BE2C (cell line): ENCODE results near the genes UBE2Z, SNF8 and DLX3.

GRCh38 chr17:48732768-48733632, 4.5 kb upstream of the HOXB13 start:
- RRBS: 7% methylated on average over 3 of the region's 50 CpGs

DNA sequence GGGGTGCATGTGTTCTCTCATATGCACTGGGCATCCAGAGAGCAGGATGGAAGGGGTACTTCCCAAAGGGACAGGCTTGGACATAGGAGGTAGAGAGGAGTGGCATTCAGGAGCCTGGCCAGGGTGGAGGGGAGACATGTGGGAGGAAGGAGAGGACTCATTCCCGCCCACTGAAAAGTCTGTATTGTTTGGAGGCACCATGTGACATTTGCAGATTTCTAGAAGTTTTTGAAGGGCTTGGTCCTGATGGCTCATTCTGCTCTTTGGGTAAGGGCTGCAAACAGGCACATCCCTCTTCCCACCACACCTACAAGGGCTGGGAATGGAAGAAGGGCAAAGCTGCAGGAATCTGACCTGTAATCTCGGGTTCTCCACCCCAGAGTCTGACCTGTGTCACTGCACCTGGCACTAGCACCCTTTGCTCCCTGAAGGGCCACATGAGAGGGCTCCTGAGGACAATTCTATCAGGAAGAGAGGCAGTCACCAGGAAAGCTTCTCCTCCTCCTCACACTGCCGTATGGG, 26.6 kb downstream of the TTLL6 start:
- RRBS: no CpG with 5 or more reads among the region's 3 CpGs

- RRBS: no CpG with 5 or more reads among the region's 3 CpGs
These were observed 12.9 kb downstream of the TTLL6 start for GRCh38 chr17:48804081-48804570.

DNA sequence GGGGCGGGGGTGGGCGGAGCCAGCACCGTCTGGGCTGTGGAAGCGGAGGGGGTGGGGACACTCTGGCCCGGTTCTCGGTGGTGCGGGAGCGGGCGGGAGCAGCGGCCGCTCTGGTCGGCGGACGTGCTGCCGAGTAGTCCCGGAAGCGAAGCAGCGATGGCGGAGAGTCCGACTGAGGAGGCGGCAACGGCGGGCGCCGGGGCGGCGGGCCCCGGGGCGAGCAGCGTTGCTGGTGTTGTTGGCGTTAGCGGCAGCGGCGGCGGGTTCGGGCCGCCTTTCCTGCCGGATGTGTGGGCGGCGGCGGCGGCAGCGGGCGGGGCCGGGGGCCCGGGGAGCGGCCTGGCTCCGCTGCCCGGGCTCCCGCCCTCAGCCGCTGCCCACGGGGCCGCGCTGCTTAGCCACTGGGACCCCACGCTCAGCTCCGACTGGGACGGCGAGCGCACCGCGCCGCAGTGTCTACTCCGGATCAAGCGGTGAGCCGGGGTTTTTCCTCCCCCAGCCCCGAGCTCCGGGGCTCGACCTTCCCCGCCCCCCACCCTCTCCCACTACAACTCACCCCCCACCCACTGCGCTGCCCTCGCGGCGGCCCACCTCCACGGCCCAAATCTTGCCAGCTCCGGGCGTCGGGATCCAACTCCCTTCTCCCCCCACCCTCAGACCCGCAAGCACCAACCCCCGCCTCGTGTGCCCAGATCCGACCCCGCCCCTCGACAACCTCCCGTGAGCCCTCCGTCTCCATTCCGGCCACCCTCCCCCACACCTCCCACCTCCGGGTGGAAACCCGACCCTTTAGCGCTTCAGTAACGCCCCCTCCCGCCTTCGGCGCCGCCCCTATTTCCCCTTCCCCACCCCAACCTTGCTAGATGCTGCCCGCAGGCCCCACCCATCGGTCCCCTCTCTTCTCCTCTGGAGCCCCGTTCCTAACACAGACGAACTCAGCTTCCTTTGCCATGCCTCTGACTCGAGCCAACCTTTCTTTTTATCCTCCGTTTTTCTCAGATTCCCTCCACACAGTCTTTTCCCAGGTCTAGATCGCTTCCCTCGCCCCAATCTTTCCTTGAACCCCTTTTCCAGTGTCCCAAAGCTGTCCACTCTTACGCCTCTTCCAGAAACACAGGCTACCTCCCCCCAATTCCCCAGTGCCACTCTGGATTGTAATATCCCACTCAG, at the start of gene UBE2Z:
Gene UBE2Z (plus strand): TSS at position 60 of the 1,170 bp plus-strand sequence.
- RRBS: under 1% methylated on average over 56 of the region's 103 CpGs

DNA sequence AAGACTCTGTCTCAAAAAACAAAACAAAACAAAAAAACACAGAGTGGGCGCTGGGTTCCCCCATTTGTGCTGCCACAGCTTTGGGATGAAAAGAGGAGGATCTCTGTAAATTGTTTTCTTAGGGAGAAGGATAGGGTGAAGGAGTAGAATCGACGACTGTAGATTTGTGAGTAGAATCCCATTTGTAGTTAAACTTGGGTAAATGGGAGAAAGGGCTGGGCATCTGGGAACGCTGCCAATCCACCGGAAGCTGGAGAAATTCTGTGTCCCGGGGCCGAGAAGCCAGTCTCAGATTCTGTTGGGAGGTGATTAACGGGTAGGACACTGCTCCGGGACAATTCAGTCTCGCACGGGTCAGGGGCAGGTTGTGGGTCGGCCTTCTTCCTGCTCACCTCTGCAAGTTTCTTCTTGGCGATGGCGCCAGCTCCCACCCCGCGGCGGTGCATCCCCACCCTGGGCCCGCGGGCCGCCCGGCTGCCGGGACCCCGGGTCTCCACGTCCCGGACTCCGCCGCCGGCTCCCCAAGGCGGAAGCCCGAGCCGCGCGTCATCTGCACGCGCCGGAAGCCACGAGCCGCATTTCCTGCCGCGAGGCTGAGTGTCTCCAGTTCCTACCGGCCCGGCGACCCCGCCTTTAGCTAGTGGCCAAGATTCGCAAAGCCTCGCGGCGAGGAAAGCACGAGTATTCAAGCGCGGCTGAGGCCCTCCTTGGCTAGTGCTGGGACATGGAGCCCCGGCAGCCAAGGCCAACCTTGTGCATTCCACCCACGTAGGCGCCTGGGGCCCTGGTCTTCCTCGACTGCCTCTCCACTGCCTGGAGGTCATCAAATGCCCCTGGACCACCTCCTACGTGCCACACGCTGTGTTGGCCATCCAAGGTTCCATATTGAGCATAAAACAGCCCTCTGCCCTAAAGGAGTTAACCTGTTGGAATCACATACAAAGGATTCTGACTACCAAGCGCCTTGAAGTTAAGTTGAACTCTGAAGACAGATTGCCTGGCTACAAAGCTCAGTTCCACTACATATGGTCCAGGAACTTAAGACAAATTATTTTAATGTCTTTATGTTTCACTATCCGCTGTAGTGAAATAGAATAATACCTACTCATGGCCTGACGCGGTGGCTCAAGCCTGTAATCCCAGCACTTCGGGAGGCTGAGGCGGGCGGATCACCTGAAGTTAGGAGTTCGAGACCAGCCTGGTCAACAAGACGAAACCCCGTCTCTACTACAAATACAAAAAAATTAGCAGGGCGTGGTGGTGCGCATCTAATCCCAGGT, at the start of gene SNF8:
Gene SNF8 (minus strand): TSS at position 554 of the 1,280 bp plus-strand sequence.
- RRBS: 1% methylated on average over 18 of the region's 69 CpGs

GRCh38 chr17:48966842-48967142, 1.6 kb downstream of the GIP start:
- RRBS: no CpG with 5 or more reads among the region's 4 CpGs

GRCh38 chr17:48995934-48996835, 1.0 kb upstream of the IGF2BP1 start:
- RRBS: 6% methylated on average over 29 of the region's 81 CpGs

DNA sequence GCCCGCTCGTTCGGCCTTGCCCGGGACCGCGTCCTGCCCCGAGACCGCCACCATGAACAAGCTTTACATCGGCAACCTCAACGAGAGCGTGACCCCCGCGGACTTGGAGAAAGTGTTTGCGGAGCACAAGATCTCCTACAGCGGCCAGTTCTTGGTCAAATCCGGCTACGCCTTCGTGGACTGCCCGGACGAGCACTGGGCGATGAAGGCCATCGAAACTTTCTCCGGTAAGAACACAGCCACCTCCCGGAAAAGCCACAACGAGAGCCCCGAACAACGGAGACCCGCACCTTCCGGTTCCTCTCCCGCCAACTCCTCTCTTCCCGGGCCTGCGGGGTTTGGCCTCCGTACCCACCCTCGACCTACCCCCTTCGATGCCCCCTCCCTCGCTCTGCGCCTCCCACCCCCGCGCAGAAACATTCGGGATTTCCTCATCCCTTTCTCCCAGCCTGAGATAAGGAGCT, 541 bp downstream of the IGF2BP1 start:
- RRBS: 6% methylated on average over 10 of the region's 40 CpGs

DNA sequence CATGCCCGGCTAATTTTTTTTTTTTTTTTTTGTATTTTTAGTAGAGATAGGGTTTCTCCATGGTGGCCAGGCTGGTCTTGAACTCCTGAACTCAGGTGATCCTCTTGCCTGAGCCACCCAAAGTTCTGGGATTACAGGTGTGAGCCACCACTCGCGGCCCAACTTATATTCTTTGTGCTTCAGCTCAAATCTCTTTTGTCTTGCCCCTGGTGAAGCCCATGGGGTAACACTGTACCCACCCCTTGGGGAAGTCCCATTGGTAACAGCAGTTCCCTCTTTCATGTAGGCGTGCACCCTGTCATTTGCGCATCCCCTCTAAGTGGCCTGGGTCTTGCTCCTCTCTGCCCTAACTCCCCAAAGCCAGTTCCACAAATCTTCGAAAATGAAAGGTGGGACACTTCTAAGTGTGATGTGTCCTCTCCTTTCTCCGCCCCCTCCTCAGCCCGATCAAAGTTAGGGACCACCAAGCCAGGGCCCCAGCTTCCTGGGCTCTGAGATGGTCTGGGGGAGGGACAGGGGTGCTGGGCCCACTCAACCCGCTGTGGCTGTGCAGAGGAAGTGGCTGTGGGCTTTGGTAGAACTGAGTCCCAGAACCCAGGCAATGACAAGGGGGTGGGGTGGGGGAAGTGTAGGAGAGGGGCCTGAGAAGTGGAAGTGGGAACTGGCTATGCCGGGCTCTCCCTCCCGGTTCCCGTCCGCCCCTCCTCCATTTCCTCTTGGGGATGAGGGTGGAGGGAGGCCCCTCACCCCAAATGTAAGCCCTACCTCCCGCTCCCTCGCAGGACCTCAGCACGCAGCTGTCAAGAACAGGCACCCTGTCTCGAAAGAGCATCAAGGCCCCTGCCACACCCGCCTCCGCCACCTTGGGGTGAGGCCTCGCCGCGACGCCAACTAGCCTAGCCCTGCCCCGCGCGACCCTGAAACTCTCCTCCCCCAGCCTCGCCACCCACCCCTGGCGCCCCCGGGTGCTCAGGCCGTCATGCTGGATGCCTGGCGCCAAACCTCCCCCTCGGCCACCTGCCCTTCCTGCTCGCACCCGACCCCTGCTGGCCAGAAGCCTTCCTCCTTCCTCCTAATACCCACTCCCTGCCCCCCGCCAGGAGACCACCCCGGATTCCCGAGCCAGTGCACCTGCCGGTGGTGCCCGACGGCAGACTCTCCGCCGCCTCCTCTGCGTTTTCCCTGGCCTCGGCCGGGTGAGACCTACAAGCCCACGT, 8.7 kb downstream of the ABI3 start:
- RRBS: 25% methylated on average over 11 of the region's 46 CpGs

DNA sequence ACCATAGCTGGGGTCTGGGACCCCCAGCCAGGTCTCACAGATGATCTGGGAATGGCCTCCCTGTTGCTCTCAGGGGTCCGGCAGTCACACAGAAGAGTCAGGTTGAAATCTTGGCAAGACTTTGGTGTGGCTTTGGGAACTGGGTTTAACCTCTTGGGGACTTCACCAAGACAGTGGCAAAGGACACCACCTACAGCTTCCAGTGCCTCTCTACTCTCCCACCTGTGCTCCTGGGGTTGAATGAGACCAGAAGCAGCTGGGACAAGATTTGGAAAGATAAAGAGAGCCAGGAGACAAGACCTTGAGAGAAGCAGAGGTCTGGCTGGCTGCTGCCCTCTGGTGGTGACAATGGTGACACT, 3.3 kb downstream of the PHOSPHO1 start:
- RRBS: no CpG with 5 or more reads among the region's 1 CpG

GRCh38 chr17:49424658-49425214, 10.1 kb upstream of the PHB1 start:
- RRBS: no CpG with 5 or more reads among the region's 8 CpGs

DNA sequence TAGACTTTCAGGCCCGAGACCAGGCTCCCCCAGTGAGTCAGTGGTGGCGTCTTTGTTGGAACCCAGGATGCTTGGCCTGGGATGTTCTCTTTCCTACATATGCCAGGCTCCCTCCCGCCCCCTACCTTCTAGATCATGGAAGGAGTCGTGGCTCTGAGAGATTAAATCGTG, 2.9 kb downstream of the NGFR start:
- RRBS: no CpG with 5 or more reads among the region's 5 CpGs

DNA sequence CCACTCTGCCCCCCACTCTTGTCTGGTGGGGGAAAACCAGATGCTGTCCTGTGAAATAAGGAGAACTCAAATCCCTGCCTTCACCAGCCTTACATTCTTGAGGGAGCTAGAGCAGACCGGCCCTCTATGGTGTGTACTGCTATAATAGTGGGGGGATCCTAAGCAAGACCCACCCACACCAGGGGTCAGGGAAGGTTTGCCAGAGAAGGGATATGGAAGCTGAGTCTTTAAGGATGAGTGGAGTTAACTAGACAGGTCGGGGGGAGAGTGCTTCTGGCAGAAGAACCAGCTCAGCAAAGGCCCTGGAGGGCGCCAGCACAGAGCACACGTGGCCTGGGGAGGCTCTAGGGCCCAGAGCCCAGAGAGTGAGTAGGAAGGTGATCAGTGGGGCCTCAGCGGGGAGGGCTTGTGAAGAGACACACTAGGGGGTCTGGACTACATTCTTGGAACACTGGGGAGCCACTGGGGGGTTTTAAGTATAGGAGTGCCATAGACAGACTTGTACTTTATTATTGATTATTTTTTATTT, 21.1 kb downstream of the NGFR start:
- RRBS: no CpG with 5 or more reads among the region's 5 CpGs

DNA sequence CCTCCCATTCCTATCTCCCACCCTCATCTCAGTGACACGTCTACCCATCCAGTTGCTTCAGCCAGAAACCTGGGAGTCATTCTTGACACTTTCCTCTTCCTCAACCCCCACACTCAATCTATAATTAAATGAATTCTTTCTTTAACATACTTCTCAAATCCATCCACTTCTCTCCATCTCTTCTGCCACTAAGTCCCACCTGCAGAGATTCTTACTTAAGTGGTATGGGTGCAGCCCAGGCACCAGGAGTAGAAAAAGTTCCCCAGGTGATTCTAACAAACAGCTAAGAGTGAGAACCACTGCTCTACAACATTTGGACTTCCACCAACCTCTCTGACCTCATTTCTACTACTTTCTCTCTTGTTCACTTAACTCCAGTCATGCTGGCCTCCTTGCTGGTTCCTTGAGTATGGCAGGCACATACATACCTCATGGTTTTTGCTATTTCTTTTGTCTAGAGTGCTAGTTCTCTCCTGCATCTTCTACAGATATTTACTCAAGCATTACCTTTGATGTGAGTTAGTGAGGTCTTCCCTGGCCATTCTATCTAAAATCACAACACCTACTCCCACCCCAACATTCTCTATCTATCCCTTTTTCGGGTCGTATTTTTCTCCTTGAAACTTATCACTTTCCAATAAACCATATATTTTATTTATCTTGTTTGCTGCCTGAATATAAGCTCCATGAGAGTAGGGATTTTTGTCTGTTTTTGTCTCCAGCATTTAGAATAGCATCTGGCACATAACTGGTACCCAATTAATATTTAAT, 17.9 kb downstream of the SPOP start:
- RRBS: no CpG with 5 or more reads among the region's 3 CpGs

GRCh38 chr17:49815899-49816455, 27.5 kb downstream of the KAT7 start:
- RRBS: no CpG with 5 or more reads among the region's 4 CpGs

GRCh38 chr17:49972449-49972803, 3.4 kb downstream of the DLX4 start:
- RRBS: 44% methylated on average over 3 of the region's 25 CpGs

DNA sequence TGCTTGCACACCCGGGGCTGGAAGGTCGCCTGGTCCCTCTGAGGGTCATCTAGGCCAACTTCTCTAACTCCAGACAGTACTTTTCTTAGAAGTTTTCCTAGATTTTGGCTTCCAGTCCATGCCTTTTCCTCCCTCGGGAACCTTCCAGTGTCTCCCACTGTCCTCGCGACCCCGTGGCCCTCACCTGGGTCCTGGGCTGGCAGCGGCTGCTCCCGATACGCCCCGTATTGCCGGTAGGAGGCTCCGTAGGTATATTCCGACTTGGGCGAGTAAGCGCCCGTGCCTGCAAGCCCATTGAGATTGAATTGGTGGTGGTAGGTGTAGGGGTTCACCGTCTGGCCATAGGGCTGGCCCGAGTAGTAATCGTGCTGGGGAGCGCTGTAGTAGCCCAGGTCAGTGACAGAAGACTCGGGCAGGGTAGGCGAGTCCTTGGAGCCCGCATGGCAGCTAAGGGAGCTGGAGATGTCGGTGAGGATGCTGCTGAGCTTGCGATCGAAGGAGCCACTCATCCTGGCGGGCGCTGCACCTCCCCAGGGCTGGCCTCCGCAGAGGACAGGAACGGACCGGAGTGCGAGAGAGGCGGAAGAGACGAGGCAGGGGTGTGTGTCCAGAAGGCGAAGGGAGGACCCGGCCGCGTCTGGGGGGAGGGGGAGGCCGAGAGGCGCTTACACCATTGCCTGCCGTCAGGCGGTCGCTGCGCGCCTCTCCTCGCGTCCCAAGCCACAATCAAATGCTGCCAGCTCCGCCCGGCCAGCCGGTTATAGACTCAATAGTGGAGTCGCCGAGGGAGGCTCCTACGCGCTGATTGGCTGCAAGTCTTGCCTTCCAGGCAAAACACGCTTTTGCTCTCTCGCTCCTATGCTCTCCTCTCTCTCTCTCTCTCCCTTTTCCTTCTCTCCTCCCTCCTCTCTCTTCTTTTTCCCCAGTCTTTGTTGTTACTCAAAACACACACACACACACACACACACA, at the start of gene DLX3:
Gene DLX3 (minus strand): TSS at position 735 of the 969 bp plus-strand sequence.
- RRBS: 10% methylated on average over 7 of the region's 56 CpGs

- RRBS: no CpG with 5 or more reads among the region's 8 CpGs
These were observed 5.1 kb downstream of the ITGA3 start for GRCh38 chr17:50060798-50061582.

DNA sequence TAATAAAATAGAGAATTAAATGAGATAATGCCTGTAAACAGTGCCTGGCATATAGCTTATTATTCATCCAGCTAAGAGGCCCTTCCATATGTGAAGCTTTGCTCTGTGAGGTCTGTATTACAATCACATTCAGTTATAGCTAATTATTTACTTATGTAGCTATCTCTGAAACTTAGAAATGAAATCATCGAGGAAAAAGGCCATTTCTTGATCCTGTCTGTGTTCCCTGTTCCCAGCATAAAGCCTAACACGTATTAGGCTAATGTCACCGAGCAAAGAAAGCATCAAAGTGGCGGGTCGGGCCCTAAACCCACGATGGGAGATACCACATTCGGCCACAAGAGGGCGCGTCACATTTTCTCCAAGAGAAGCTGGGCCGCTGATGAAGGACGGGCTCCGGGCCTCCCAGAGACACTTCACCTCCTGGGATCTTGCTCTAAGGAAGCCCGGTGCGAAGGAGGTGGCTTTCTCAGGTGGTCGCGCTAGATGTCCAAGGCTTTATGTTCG, 992 bp upstream of the PDK2 start:
- RRBS: 0% methylated on average over 2 of the region's 17 CpGs

DNA sequence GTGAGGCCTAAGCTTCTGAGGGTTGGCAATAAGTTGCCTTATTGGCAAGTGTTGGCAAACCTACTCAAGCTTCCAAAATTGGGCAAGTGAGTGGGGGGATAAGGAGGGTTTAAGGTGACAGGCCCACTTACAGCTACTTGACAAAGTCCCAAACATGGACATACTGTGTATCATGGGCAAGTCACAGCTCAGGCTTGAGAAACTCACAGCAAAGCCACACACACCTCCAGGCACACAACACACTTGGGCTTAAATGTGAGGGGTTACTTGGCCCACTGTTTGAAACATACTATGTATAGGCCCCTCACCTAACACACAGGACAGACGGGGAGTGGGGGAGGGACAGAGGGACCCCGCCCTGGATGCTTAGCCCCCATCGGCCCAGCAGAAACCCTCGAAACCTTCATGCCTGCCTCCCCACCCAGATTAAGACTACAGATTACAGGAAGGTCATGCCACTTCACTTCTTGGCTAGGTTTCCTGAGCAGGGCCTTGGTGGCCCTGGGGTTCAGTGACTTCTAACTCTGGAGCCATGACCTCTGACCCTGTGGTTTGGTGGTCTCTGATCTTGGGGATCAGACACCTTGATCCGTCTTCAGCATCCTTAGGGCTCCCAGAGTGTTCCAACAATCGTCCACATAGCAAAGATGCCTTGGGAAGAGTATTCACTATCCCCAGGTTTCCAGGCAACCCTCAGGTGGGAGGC, 2.2 kb upstream of the SAMD14 start:
- RRBS: no CpG with 5 or more reads among the region's 6 CpGs